SJSA1 (cell line): ENCODE measurements around the genes MAGEB17 and PDHA1.

GRCh38 chrX:15474934-15475514, 18.1 kb downstream of the PIR start:
- RAMPAGE, long total RNA, result no peak

- RAMPAGE, long total RNA, result no peak
Measured at GRCh38 chrX:15738404-15739122, 493 bp downstream of the CA5B start.

DNA sequence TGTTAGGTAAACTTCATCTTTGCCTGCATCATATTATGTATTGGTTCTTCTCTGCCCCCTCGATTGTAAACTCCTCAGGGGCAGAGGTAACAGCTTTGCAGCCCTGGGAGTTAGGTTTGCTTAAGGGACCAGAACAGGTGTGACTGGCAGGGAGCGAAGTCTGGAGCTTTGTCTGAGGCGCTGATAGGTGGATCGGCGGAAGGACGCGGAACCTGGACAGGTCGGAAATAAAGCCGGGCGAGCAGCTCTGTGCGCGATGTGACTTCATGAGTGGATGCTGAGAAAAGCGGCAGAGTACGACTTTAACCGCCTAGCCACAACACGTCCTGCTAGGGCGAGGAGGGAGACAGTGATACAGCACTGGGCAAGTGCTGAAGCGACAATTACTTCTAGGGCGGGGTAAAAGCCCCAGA, 388 bp upstream of the ZRSR2 start:
- RAMPAGE, long total RNA, result no peak

DNA sequence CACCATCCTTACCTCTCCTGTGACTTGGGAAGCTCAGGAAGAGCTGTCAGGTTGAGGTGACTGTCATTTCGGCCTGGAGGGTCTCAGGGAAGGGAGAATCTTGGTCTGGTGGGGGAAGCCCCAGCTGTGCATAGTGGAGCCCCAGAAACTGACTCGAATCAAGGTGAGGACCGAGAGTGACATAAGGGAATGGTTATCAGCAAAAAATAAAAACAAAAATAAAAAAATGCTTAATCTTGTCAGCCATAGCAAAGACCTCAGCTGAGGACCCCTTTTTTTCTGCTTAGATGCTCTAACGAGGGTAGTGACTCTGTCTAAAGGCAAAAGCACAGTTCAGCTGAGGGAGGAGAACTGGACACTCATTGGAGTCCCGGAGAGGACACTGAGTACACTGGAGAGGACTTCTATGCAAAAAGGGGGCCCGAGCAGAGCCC, at the start of gene MAGEB17:
Gene MAGEB17 (plus strand): TSS at position 287 of the 434 bp plus-strand sequence.
- RAMPAGE, long total RNA, result no peak

GRCh38 chrX:16787240-16787823, 1.1 kb downstream of the TXLNG start:
- RAMPAGE, long total RNA, result no peak

- RAMPAGE, long total RNA, result no peak
Measured at GRCh38 chrX:16822330-16822606, 36.0 kb downstream of the TXLNG start.

DNA sequence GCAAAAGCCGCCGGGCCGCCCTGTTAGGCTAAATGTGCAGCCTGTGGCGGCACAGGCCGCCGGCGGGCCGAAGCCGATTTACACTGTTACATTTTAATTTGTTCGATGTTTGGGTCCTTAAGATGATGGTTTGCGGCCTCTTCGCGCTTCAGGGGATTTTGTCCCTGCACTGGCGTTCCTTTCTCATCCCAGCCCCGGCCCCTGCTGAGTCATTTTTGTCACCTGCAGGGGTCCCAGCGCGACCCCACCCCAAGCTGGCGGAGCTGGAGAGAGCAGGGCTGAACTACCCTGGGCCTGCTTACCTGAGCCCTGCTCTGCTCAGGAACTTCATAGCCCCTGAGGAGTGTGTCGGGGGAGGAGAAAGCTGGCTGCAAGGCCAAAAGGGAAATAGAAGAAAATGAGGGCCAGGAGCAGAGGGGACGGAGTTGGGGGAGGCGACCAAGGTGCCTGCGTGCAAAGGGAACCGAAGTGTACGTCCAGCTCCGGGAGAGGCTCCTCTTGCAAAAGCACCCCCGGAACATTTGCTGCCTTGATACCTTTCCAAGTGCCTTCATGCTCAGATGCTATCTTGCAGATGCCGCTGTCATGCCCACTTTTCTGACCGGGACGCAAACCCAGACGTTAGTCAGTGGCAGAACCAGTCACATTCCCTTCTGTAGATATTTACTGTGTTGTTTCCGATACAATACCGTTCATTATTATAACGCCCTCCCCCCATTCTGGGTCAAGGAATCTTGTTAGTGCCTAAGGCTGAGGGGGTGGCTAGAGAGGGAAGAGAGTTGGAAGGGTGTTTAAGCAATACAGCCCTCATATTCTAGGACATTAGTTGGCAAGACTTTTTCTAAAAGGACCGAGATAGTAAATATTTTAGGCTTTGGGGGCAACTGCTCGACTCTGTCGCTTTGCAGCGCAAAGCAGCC, 1.1 kb upstream of the RBBP7 start:
- RAMPAGE, long total RNA, result no peak

GRCh38 chrX:16882616-16883306, 12.6 kb upstream of the RBBP7 start:
- RAMPAGE, long total RNA, result no peak

DNA sequence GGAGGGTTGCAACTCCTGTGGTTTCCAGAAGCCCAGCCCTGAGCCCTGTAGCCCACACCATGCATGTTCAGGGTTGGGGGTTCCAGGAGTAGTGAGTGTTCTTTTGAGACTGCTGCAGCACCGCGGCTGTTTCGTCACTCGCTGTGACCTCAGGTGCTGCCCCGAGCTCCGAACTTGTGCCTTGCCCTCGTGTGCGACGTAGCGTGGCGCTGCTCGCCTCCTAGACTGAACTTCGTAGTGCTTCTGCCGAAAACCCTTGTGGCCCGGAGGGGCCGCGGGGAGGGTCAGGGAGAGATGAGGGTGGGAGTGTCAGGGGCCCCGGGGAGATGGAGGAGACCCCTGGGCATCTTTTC, 1.7 kb downstream of the NHS start:
- RAMPAGE, long total RNA, result no peak

DNA sequence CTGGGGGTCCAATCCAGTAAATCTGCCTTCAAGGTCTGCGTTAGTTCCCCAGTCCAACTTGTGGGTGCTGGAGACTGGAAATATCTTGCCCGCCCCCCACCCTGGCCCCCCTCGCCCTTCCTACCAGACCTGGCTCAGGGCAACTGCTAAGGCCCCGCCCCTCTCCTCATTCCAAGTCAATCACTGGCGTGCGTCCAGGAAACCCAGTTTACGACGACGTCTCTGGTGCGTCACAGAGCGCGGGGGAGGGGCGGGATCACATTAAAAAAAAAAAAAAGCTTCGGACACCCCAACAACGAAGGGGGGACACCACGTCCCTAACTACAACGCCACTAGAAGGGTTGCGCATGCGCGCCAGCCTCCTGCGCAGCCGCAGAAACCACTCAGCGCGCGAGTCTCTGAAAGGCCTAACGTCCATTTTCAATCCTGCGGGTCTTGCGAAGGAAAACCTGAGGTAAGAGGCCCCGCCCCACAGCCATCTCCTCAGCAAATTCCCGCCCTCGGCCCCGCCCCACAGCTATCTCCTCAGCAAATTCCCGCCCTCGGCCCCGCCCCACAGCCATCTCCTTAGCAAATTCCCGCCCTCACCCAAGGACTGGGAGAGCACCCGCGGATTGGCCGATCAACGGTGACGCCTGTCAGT, 425 bp upstream of the SCML1 start:
- RAMPAGE, long total RNA, result no peak

GRCh38 chrX:17741107-17741843, 4.0 kb downstream of the SCML1 start:
- RAMPAGE, long total RNA, result no peak

GRCh38 chrX:17754234-17754715, 17.0 kb downstream of the SCML1 start:
- RAMPAGE, long total RNA, result no peak

DNA sequence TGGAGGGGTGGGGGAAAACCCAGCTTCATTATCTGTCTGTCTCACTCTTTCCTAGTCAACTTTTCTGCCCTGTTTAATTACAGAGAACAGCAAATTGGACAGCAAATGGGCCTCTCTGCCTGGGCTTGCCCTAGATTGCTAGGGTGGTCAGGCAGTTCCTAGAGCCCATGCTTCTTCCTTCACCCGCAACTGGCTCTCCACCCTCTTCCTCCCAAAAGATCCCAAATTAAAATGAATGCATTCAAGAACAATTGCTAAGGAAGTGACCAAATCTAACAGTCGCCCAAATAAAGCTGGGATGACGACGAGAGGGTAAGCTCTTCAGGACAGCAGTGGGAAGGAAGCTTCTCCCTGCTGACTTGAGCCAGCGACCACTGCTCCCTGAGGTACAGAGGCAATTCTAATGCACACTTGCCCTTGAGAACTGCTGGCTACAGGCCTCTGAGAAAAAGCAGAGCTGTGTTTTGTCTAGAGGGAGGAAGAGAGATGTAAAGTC, 12.3 kb downstream of the RAI2 start:
- RAMPAGE, long total RNA, result no peak

GRCh38 chrX:18633094-18633624, 38.7 kb downstream of the RS1 start:
- RAMPAGE, long total RNA, result no peak

DNA sequence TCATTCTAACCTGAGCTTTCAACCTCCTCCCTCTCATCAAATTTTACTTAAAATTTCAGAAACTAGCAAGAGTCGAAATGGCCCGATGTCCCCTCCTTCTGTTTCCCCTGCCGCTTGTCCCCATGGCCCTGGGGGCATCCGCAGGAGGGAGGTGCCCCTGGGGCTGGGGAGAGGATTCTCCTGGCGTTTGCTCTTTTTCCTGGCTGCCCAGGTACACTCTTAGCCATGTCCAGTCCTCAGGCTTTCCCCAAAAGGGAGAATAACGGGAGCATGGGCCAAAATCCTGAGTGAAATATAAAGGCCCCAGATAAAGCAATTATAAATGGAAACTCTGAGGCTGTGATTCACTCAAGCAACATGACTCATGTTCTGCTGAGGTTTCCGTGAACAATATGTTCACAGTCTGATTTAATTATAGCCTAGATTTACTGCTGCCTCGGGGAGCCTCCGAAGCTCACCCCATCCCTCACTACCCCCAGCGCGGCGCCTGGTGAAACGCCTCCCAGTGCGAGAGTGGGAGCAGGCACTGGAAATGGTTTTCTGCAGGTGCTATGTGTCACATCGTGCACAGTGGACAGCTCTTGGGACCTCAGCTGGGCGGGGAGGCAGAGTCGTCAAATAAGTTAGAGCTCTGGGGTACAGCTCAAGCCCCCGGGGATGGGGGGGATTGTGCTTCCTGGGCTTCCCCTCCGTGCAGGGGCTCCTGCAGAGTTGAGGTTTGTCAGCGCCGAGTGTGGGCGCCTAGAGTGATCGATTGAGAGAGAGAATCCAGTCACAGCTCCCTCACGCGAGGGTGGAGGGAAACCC, 110.8 kb downstream of the PHKA2 start:
- RAMPAGE, long total RNA, result no peak

GRCh38 chrX:18980046-18980528, 3.8 kb downstream of the PHKA2 start:
- RAMPAGE, long total RNA, result no peak

- RAMPAGE, long total RNA, result no peak
Measured at GRCh38 chrX:18989824-18990796, 6.2 kb upstream of the PHKA2 start.

DNA sequence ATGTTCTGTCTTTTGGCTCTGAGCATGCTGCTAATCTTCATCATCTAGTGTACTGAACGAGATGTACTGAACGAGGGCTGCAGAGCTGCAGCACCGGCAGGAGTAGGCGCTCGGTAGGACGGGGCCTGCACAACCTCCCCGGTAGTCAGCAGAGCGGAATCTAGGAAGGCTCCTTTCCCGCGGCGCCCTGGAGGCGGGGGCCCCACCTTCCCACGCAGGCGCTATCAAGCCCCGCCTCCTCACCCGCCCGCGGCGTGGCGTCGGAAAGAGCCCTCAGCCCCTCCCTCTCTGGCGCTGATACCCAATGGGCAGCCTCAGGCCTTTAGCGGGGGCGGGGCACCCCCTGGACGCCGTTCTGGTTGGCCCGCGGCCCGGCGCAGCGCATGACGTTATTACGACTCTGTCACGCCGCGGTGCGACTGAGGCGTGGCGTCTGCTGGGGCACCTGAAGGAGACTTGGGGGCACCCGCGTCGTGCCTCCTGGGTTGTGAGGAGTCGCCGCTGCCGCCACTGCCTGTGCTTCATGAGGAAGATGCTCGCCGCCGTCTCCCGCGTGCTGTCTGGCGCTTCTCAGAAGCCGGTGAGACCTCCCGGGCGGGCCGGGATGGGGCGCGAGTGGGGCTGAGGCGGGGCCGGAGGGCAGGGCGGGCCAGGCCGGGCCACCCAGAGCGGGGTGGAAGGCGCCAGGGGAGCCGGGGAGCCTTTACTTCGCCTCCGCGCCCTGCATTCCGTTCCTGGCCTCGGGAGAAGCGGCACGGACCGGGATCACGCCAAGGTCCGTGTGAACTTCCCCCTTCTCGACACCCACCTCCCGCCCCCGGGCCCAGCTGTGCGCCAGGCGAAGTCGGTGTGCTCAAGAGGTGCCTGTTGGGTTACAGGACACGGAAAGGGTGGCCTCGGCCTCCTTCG, at the start of gene PDHA1:
Gene PDHA1 (plus strand): TSS at position 413 of the 909 bp plus-strand sequence.
- RAMPAGE, long total RNA, result start-site peak on the plus strand centred at position 431 of the sequence, 42 bp wide, 554 and 96 reads in 2 replicates

DNA sequence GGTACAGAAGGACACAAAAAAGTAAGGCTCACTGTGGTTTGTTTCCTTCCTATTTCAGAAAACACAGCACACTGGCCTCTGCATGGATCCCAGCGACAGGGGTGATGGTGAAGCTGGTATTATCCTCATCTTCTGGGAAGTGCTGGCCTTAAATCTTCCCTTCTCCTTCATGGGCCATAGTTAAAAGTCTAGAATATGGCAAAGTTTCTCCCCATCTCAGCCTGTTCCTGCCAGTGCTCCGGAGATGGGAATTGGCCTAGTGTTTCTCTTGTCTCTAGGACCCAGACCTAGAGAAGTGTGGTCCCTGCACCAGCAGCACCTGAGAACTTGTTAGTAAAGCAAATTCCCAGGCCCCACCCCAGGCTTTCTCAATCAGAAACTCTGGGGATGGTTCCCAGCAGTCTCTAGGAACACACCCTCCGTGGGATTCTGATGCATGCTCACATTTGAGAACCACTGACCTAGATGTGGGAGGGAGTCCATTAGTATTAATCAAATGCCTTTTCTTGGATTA, 132.2 kb upstream of the MAP3K15 start:
- RAMPAGE, long total RNA, result no peak

GRCh38 chrX:19670042-19671431, 155.2 kb upstream of the MAP3K15 start:
- RAMPAGE, long total RNA, result no peak